ENCODE data around the gene MARCKS.

- CAGE, long polyA plus RNA: no peak
- RRBS: no CpG with 5 or more reads among the region's 7 CpGs
These were observed 20.4 kb upstream of the TRAF3IP2 start for GRCh38 chr6:111626033-111626427.

GRCh38 chr6:111628427-111629059, 22.9 kb upstream of the TRAF3IP2 start:
- CAGE, long polyA plus RNA: no peak
- RRBS: no CpG with 5 or more reads among the region's 6 CpGs

DNA sequence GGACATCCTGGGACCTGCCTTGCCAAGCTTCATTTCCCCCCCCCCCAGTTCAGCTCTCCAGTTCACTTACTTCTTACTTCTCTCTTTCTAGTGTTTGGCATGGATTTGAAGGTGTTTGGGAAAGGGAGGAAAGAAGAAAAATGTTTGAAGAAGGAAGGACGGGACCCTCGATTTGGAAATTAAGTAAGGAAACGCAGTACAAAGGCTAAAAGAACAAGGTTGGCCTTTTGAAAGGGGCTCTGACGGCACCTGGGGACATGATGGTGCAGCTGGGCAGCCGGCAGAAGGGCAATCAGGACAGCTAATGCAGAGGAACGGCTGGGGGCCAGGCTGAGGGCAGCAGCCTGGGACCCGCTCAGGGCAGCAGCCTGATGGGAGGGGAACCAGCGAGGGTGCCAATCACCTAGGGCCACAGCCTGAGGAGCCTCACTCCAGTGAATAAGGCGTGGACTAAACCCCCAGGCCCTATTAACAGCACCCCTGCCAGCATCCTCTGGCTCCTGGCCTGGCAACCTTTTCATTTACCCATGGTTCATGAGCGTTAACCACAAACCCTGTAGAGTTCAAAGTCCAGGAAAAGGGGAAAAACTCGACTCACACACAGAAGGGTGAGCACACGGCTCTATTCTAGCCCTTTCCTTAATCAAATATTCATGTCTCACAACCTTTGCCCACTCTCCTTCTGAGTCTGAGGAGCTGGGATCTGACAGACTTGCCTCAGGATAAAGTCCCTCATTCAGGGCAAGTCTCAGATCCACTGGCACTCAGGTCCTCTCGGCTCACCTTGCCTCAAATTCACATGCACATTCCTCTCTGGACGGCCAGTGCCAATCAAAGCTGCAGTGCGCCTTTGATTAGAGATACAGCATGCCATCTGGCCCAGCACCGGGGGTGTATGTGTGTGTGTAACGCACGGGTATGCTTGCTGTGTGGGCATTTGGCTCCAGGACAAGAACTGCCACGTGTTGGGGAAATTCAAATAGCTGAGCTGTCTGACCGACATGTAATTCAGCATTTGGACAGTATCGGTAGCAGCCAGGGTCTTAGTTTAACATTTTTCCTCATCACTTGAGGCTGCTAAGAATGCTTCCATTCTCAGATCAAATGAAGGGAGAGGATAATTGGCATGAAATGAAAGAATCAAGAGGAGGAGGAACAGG, 86.8 kb upstream of the TRAF3IP2 start:
- CAGE, long polyA plus RNA: no peak
- RRBS: no CpG with 5 or more reads among the region's 21 CpGs

DNA sequence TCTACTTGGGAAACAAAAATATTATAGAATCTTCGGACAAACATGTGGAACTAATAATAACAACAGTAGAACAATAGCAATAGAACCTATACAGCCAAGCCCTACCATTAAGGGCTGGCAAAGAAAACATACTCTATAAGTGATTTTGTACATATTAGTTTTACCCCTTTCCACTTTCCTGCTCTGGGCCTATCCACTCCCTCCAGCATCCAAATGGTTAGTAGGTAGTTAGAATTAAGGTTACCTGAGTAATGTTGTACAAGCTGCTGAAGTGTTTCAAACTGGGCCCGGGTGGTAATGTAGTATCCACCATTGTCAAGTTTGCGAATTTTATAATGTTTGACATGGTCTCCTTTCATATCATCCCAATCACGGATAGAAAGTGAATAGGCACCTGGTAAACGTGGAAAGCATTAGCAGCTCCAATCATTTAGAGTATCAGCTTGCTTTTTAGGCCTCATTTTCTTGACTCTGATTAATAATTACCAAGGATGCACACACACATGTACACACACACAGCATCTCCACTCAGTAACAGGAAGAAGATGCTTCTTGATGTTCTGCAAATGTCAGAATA, 97.1 kb upstream of the TRAF3IP2 start:
- CAGE, long polyA plus RNA: no peak
- RRBS: no CpG with 5 or more reads among the region's 5 CpGs

GRCh38 chr6:111708308-111708649, 102.6 kb upstream of the TRAF3IP2 start:
- CAGE, long polyA plus RNA: no peak
- RRBS: no CpG with 5 or more reads among the region's 1 CpG

DNA sequence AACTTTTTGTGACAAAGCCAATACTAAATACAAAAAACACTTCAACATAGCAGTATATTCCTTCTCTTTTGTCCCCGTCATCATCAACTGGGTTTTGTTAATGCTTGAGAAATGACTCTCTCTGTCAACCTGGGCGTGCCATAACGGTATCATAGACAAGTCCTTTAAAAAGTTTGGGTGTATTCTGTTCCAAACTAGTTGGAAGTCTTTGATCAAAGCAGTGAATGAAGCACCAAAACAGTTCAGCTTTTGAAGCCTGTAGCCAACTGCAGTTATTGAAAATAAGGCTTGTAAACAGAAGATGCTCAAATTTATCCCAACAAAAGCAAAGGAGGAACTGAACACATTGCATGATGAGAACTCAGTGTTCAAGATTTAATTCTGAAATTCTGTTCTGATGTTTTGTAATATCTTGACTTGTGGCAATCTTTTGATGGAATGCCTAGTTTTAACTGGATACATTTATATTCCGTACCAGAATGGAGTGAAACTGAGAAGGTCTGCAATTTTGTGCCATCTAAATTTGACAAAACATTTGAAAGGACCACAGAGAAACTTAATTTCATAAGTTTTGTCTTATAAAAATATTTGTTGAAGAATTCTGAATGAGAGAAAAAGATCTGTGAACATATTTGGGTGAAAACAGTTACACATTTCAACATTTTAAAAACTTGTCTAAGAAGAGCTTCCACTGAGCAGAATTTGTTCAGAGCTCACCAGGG, 17.6 kb downstream of the FYN start:
- CAGE, long polyA plus RNA: no peak
- RRBS: no CpG with 5 or more reads among the region's 4 CpGs

- CAGE, long polyA plus RNA: no peak
- RRBS: no CpG with 5 or more reads among the region's 8 CpGs
These were observed 77.5 kb upstream of the FYN start for GRCh38 chr6:111950737-111951237.

- CAGE, long polyA plus RNA: no peak
These were observed 80.0 kb upstream of the CCN6 start for GRCh38 chr6:111973938-111974273.

DNA sequence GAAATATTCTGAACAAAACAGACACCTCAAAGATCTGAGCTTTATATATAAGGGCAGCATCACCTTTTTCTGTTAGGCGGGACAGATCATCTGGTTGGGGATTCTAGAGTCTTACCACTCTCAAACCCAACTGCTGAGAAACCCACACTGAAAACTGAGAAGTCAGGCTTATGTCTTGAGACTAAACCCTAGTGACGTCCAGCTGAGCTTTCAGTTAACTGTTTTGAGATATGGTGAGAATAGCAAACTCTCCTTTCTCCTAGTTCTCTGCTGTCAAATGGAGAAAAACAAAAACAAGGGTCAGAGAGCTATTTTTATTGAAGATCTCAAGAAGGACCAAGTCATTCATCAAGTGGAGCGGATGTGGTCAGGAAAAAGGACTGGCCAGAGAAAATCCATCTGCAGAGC, 63.6 kb upstream of the CCN6 start:
- CAGE, long polyA plus RNA: no peak
- RRBS: no CpG with 5 or more reads among the region's 3 CpGs

DNA sequence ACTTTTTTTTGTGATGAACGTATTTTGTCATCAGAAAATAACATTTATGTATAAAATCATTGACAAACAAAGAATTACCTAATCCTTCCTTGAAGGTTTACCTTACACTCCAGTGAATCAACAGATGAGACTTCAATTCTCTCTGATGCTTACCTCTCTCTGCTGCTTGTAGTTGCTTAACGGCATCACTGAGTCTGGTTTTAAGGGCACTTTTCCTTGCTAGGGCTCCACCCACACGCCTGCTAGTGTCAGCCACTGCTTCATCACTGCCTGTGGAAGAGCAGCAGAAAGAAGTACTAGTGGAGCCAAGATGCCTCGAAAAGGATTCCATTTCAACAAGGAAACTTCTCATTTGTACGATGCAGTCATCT, 63.0 kb downstream of the FAM229B start:
- CAGE, long polyA plus RNA: no peak
- RRBS: no CpG with 5 or more reads among the region's 5 CpGs

DNA sequence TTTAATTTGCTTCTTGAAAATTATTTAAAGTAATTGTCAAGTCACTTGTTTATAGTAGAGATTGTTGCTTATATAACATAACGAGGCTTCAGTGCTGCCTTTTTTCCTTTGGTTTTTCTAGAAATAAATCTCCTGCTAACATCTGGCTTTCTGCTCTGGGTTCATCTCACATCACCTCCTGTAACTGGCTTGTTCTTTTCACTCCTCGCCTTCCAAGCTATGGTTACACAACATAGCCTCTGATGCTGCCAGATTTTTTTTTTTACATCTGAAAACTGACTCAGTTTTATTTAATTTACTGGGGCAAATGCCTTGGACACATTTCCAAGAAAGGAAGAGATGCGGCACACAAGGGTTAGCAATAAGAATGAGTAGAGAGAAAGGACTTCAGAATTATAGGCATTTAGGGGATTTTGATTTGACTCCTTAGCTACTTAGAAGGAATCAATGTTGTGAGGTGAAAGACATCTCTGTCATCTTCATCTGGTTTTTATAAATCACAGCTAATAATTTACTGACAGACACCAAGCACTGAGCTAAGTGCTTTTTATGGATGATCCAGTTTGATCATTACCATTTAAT, 31.3 kb downstream of the LAMA4 start:
- CAGE, long polyA plus RNA: no peak
- RRBS: no CpG with 5 or more reads among the region's 3 CpGs

GRCh38 chr6:112223867-112224396, 30.4 kb downstream of the LAMA4 start:
- CAGE, long polyA plus RNA: no peak
- RRBS: no CpG with 5 or more reads among the region's 1 CpG

DNA sequence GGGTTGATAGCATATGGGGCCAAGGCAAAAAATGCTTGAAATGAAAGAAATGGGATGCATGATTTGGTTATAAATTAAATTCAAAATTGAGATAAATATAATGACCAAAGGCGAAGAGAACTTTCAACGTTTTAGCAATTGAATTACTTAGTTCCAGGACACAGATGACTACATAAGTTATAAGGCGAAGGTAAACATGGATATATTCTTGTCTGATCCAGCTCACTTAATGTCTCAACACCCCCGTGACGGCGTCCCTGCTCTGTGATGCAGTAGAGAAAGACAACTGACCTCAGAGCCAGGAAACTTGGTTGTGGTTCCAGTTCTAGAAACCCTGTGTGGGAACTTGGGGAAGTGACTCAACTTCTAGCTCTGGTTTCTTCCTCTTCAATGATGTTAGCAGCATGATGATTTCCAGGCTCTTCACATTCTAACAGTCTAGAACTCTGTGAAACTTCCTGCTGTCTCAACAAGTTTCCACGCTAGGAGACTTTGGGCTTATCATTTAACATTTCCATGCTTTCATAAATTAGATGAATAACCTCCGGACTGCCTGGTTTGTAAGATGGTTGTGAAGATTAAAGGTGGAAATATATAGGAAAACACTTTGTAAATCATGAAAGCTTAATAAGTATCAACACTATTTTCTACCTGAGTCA, 18.4 kb downstream of the LAMA4 start:
- CAGE, long polyA plus RNA: no peak
- RRBS: no CpG with 5 or more reads among the region's 8 CpGs

GRCh38 chr6:112689419-112689970, 342.4 kb downstream of the RFPL4B start:
- CAGE, long polyA plus RNA: no peak
- RRBS: no CpG with 5 or more reads among the region's 54 CpGs

- CAGE, long polyA plus RNA: start-site peak on the plus strand at chr6:113857344-113857434, 5,157 and 6,248 reads in 2 replicates
- RRBS: no CpG with 5 or more reads among the region's 31 CpGs
These were observed at the start of gene MARCKS for GRCh38 chr6:113857123-113857580. MARCKS (plus strand) TSS chr6:113857345.

DNA sequence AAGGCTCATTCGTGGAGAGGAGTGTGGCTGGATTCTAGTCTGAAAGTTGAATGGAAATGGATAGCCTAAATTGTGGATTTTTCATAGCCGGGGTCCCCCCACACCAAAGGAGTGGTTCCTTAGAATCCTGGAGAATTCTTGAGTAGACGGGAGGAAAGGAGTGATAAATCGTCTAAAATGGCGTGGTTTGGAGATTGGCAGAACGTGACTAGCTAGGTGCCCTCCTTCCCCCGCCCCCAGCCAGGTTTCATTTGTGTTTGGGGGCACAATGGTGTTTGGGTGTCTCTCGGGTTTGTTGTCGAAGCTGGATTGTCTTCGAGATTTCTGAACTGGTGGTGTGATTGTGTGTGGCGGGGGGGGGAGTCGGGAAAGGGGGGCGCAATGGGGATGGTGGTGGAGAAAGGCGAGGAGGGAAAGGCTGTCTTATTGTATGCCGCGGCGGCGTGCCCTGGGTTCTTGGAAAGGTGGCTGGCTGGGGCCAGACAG, 813 bp downstream of the MARCKS start:
- CAGE, long polyA plus RNA: no peak
- RRBS: no CpG with 5 or more reads among the region's 18 CpGs

GRCh38 chr6:113858401-113859053, 1.4 kb downstream of the MARCKS start:
- CAGE, long polyA plus RNA: no peak
- RRBS: 2% methylated on average over 12 of the region's 48 CpGs

DNA sequence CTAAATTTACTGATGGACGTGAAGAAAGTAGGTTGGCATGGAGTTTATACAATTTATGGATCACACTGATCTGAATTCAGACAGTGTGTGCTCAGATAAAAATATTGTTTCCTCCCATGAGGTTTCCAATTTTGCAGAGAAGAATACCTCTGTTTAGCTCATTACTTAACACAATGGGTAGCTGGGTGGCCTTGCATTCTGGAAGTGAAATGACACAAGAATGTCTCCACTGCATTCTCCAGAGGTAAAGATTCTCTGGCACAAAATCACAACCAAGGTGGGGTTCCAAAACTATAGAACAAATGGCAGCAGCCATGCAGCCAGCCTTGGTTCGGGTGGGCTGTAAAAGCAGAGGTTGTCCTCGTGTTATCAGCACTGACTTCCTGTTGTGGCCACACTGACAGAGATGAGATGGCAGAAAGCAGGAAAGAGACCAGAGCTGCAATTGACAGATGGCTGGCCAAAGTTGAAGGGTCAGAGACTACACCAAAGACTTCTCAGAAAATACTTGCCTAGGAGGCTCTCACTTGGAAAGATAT, 50.2 kb downstream of the HDAC2 start:
- CAGE, long polyA plus RNA: no peak
- RRBS: no CpG with 5 or more reads among the region's 3 CpGs

- CAGE, long polyA plus RNA: no peak
- RRBS: no CpG with 5 or more reads among the region's 4 CpGs
These were observed 21.0 kb downstream of the HDAC2 start for GRCh38 chr6:113949961-113950399.

GRCh38 chr6:116033820-116034060, 27.0 kb downstream of the FRK start:
- CAGE, long polyA plus RNA: no peak
- RRBS: no CpG with 5 or more reads among the region's 2 CpGs